Measurements from ENCODE around the genes TBC1D8 and CNOT11.

DNA sequence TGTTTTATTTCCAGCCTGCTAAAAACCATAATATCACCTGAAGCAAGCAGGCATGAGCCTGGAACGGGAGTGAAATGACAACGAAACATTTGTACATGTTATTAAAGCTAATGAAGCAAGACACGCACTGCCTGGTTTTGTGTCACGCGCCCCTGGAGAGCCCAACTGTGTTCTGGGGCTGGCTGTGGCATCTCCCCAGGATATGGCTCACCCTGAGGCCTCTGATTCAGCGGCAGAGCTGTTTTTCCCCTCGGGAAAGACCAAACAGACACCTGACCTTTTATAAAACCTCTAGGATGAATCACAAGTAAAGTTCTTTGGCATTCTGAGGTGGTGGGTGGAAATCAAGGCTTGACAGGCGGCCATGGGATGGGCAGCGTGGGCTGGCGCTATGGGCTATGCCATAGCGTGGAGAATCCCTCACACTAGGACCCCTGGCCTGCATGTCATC, 262.2 kb downstream of the AFF3 start:
- PRO-cap, result no peak
- RAMPAGE, long total RNA, result no peak

DNA sequence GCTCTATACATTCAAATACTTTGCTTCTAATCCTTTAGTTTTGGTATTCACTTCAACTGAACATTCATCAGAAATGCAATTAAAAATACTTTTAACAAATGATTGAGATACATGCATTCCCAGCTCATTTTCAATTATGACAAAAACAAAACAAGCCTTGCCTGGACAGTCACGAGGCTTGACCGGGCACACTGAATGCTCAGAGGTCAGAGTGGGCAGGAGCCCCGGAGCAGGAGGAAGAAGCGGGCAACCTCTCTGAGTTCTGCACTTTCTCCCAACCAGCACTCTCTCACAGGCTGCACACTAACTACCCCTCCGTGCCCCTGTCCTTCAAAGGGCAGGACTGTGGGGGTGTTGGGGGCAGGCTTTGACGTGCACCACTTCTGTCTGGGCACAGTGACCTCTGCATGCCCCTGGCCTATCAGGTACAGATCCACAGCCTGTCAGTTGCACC, 252.0 kb downstream of the AFF3 start:
- PRO-cap, result no peak
- RAMPAGE, long total RNA, result no peak

DNA sequence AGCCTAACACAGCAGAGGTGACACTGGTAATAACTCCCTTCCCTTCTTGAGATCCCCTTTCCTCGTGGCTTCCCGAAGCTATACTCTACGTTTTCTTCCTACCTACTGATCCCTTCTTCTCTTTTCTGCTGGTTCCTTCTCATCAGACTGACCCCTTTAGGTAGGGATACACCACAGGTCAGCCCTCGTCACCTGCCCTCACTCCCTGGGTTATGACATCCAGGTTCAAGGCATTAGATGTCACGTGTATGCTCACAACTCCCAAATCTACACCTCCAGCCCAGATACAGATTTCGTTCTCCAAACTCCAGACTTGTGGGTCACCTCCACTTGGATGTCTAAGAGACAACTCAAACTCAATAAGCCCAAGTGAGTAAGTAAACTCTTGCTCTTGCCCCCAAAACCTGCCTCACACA, 145.5 kb downstream of the AFF3 start:
- PRO-cap, result no peak
- RAMPAGE, long total RNA, result no peak

- PRO-cap, result no peak
- RAMPAGE, long total RNA, result no peak
Observed at GRCh38 chr2:100653547-100654323, 90.9 kb downstream of the PDCL3 start.

GRCh38 chr2:100814372-100815020, 5.4 kb upstream of the NPAS2 start:
- PRO-cap, result no peak
- RAMPAGE, long total RNA, result no peak

DNA sequence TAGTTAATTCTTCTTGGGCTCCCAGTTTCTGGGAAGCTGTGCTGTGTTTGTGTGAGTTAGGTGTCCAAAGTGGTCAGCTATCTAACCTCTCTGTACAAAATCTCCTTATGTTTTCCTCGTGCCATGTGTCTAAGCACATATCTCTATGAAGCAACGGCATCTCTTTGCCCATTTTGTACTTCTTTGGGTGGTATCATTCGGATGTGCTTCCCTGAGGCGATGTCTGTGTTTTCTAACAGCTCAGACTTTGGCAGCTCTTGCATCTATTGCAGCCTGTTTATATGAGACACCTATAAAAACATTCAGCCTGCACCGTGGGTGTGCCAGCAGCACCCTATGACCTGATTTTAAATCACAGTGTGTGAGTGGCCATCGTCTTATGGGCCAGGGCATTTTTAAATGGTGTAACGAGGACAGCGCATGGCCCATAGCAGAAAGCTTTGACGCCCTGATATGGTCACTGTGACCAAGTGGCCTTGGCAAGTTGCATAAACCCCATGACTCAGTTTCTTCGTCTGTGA, 12.9 kb downstream of the NPAS2 start:
- PRO-cap, result no peak
- RAMPAGE, long total RNA, result no peak

GRCh38 chr2:101007284-101008536, 5.6 kb downstream of the RPL31 start:
- PRO-cap, result no peak
- RAMPAGE, long total RNA, result start-site peak on the plus strand at chr2:101007985-101008058, 6 reads

DNA sequence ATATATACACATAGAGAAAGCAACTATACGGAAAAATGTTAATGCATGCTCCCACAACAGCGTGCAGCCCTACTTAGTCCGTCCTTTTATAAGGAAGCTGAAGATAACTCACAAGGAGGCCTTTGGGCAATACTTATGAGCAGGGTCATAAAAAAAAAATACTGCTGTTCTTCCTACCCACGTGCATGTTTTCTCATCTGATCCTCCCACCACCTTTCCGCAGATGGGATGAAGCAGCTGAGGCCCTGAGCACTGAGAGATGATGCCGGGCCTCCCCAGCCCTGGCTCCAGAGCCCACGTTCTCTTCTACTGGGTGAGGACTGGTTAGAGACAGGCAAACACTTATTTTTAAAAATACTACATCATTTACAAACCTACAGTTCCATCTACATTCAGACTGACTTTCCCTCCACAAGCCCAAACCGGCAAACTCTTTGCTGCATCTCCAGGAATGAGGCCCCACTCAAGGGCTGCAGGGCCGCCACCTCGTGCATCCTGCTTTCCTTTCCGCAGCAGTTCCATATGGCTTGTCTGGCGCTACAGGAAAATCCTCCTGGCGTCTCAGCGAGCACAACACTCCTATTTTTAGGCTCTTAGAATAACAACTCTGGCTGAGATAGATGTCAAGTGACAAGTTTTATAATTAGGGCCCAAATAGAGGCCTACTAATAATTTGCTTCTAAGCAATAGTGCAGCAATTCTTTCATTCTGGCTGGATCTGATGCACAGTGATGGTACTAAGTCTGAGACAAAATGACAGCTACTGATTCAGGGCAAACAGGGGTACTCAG, 41.5 kb downstream of the TBC1D8 start:
- PRO-cap, result no peak
- RAMPAGE, long total RNA, result no peak

DNA sequence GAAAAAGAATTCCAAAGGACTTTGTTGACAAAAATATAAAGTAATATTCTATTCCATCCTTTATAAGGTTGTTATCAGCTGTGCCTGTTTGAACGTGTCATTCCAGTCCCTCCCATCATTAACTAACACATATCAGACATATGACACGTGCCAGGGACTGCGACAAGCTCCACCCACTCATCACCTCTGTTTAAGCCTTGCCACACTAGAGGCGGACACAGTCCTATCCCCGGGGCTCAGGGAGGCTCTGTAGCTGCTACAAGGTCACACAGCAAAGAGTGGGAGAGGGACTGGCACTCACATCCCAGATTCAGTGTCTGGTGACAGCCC, 30.0 kb downstream of the TBC1D8 start:
- PRO-cap, result no peak
- RAMPAGE, long total RNA, result no peak

DNA sequence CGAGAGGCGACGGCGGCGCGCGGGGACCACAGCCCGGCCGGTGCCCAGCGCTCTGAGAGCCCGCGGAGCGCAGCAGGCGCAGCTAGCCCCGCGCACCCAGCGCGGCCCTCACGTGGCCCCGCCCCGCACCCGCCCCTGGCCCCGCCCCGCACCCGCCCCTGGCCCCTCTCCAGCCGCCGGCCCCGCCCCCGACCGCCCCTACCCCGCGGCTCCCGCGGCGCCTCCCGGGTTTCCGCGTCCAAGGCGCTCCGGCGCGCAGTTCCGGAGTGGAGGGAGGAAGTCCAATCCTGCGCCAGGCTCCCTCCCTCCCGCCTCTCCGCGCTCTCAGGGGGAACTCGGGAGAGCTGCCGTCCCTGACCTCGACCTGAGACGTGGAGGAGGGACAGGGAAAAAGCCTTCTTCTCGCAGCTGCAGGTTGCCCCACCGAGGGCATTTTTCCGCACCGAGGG, at the start of gene TBC1D8:
TSS of gene TBC1D8 (minus strand) at position 54 of the 449 bp plus-strand sequence.
- PRO-cap, result bidirectional peak, plus-strand start at position 227 of the sequence, minus-strand start at position 110 of the sequence
- RAMPAGE, long total RNA, result no peak

GRCh38 chr2:101252518-101253074, at the start of gene CNOT11:
Gene CNOT11, plus strand, starts transcription at chr2:101252886.
- PRO-cap, result bidirectional peak, plus-strand start at chr2:101252893, minus-strand start at chr2:101252606
- RAMPAGE, long total RNA, result start-site peak on the plus strand at chr2:101252873-101252917, 52 reads

- PRO-cap, result no peak
- RAMPAGE, long total RNA, result no peak
Observed at GRCh38 chr2:101253075-101253700, 502 bp downstream of the CNOT11 start.

- PRO-cap, result no peak
- RAMPAGE, long total RNA, result no peak
Observed at GRCh38 chr2:101655859-101656058, 41.7 kb upstream of the MAP4K4 start.

DNA sequence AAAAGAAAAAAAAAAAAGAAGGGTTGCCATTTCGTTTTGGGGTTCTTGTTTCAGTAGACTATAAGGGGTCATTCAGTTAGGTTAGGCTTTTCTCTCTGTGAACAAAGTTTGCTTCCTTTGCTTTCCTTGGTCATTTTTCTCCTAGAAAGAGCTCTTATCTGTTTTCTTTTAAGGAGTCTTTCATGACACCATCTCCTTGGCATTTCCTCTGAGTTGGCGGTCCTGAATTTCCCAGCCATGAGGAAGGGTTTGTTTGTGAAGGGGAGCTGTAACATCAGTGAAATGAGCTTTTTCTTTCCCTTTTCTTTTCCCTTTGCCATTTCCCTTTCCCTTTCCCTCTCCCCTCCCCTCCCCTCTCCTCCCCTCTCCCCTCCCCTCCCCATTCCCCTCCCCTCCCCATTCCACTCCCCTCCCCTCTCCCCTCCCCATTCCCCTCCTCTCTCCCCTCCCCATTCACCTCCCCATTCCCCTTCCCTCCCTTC, 61.7 kb downstream of the MAP4K4 start:
- PRO-cap, result no peak
- RAMPAGE, long total RNA, result no peak

DNA sequence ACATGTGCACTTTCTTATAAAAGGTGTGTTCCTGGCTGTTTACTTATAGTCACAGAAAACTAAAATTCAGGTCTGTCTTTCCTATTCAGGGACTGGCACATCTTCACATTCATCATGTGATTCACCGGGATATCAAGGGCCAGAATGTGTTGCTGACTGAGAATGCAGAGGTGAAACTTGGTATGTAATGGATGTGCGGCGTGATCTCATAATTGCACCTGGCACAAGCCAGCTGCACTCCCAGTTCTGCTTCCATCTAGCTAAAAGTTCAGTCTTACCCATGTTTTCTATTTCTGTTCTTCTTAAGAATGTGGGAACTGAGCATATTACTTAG, 131.9 kb downstream of the MAP4K4 start:
- PRO-cap, result no peak
- RAMPAGE, long total RNA, result no peak

- PRO-cap, result no peak
- RAMPAGE, long total RNA, result start-site peak on the plus strand at chr2:101844102-101845013, 212 reads
Observed at GRCh38 chr2:101843963-101844681, 146.6 kb downstream of the MAP4K4 start.

DNA sequence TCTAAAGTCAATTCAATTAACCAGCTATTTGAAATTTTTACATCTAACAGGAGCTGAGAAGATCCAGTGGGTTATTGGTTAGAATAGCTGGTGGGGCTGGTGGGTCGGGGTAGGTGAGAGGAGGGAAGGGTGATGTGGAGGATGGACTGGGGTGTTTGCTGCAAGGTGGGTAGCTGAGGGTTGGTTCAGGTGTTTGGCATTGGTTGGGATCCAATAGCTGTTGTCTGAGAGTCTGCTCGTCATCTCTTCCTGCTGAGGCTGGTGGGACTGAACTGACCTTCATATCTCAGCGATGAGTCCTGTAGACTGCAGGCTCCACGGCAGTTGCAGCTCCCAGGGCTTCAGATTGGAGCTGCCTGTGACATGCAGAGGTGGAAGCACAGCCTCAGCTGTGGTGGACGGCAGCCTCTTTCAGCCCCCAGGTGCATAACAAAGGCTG, 4.0 kb upstream of the IL1R2 start:
- PRO-cap, result no peak
- RAMPAGE, long total RNA, result no peak

DNA sequence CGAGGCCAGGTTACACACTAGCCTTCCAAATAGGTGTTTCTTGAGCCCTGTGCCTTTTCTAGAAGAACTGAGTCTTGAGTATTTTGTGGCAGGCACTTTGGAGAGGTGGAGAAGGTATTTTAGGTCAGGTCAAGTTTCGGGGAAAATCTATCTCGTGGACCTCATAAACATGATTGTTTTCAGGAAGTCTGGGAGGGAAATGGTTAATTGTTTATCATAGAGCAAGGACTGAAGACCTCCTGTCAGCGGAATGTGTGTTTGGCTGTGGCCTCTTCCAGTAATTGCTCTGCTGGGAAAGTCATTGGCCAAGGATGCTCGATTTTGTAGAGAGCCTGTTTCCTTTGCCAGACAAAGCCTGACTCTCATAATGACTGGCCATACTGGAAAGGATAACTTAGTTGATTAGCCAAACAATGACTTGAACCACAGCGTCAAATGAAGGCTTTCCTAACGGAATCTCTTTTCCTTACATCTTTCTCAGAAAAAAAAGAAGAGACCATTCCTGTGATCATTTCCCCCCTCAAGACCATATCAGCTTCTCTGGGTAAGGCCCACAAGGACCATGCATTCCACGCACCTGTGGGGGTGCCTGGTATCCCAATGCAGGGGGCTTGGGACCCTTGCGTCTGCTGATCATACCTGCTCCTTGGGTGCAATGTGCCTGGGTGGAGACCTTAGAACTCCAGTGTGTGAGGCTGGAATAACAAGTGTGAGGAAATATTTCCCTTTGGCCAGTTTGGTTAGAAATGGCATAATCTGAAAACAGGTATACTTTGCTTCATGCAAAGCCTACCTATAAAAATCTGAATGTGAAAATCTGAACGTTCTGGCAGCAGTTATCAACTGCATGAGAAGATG, 30.2 kb downstream of the IL1R2 start:
- PRO-cap, result no peak
- RAMPAGE, long total RNA, result no peak

GRCh38 chr2:102049248-102049622, 57.5 kb downstream of the IL1R2 start:
- PRO-cap, result no peak
- RAMPAGE, long total RNA, result no peak

DNA sequence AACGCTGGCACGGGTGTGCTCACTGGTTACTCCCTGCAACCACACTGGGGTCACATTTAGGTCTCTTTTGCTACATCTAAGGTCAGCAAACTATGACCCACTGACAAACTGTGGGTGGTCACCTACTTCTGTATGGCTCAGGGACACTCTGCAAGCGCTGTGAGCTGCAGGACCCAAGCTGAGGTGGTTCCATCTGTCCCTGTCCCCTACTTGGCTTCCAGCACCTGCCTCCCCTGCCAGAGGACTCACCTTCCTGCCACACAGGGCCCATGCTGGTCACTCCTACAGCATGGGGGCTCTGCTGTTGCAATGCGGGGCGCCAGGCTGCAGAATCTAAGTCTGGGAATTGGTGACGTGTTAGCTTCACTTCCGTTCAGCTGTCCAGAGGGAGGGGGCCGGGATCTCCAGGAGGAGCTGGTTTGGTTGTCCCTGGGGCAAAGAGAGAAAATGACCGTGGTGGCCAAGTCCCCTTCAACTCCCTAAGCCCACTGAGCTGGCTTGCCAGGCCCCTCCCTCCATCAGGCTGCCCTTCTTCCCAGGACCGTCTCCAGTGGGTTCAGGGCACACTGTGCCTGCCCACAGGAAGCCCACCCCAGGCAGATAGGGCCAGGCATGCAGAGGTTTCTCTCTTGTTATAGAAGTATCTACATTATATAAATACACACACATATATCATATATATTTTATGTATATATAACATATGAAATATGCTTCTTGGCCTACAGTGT, 69.5 kb downstream of the IL1R2 start:
- PRO-cap, result no peak
- RAMPAGE, long total RNA, result no peak